NCI-H460 (cell line): ENCODE measurements around a stretch of chr3.

DNA sequence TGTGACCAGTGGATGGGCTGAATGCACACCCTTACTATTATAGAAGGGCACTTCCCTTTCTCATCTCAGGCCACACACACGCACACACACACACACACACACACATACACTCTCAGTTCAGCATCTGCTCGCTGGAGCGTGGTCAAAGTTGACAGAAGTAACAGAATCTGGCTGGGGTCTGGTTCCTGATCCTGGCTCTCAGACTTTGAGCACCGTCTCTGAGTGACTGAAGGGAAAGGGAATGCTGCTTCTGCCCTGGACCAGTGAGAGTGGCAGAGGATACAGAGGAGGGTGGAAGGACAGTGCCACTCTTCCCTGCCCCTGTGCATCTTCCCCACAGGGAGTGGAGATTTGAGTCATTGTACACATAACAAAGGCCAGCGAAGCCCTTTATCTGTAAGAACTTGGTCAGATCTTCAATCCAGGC lies 38.8 kb downstream of the PDIA5 start:
RAMPAGE:
- cytosol, long total RNA: no peak
- long total RNA: no peak
- nucleus, long total RNA: no peak

RAMPAGE:
- cytosol, long total RNA: no peak
- long total RNA: no peak
- nucleus, long total RNA: no peak
Observed at GRCh38 chr3:123228287-123229017, 26.7 kb downstream of the SEC22A start.

RAMPAGE:
- cytosol, long total RNA: no peak
- long total RNA: no peak
- nucleus, long total RNA: no peak
Observed at GRCh38 chr3:123387411-123388094, 61.3 kb downstream of the ADCY5 start.

DNA sequence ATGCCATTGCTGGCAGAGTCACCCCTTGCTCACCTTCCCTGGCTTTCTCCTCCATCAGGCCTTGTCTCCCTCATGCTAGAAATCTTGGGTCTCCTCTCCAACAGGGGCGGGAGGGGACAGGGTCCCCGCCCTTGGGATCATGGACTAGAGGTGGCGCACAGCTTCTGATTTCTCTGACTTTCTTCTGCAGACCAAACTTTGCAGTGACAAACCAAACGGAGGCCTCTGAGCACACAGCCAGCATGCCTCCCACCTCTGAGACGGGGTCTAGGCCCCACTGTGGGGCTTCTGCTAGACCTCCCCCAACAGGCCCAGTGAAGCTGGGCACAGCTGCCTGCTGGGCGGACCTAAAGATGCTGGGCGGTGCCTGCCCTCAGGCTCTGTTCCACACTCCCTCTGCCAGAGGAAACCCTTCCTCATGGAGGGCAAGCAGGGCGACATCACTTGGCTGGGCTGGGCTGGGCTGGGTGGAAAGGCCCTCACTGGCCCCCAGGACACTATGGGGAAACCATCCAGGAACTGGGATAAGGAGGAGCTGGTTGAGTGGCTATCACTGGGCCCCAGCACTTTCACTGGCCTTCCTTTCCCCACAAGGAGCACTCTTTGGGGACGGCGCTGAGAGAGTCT lies 97.9 kb upstream of the HACD2 start:
RAMPAGE:
- cytosol, long total RNA: no peak
- long total RNA: no peak
- nucleus, long total RNA: no peak

DNA sequence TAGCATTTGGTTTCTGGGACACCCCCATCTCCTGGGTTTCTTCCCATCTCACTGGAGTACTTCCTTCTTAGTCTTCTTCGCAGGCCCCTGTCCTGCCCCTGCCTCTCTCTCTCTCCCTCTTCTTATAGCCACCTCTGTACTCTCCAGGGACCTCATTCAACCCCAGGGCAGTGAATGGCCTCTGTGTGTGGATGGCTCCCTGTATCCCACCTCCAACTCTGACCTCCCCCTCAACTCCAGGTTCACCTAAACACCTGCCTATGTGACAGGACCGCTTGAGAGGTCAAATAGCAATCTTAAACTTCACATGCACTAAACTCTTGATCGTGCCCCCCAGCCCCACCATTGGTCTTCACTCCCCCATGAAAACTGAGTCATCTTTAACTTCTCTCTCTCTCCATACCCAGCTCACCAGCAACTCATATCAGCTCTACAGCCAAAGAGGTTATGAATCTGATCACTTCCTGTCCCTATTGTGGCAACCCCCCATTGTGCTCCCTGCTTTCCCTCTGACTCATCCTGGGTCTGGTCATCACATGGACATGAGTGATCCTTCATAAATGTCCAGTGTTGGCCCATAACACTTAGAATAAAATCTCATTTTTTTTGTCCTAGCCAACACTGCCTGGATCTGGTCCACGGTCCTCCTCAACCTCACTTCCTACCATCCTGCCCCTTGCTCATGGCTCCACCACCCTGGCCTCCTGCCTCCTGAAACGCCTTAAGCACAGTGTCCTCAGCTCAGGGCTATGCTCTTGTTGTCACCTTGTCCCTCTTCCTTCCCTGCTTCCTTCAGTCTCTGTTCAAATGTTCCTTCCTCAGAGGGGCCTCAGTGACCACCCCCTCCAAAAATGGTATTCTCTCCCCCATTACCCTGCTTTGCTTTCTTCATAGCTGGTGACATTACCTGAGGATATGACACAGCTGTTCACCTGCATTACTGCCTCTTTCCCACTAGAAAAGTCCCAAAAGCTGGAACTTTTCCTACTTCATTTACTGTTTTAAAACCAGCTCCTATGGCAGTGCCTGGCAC lies 103.5 kb upstream of the HACD2 start:
RAMPAGE:
- cytosol, long total RNA: no peak
- long total RNA: no peak
- nucleus, long total RNA: no peak

DNA sequence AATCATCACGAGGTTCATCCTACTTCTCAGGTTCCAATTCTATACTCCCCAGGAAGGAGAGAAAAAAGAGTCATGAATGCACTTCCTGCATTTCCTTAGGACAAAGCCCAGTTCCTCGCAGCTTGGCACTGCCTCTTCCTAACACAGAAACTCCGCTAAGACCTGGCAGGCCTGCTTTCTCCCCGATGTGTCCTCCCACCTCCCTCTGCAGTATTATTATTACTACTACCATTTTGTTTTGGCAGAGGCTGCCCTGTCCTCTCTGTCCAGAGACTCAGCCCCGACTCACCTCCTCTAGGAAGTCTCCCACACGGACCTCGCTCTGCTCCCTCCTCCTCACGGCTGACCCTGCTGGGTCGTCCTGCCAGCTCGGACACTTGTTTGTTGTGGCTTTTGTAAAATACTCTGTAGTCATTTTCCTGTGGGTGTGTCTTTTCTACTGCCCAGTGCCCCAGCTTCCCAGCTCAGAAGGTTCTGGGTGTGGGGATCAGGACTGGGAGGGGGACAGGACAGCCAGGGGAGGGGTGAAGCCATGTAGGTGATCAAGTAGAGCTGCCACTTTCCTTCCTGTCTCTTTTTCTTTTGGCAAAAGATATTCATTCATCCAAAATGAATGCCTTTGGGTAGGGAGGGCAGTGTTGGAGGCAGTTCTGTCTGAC lies 107.3 kb upstream of the HACD2 start:
RAMPAGE:
- cytosol, long total RNA: no peak
- long total RNA: no peak
- nucleus, long total RNA: no peak

DNA sequence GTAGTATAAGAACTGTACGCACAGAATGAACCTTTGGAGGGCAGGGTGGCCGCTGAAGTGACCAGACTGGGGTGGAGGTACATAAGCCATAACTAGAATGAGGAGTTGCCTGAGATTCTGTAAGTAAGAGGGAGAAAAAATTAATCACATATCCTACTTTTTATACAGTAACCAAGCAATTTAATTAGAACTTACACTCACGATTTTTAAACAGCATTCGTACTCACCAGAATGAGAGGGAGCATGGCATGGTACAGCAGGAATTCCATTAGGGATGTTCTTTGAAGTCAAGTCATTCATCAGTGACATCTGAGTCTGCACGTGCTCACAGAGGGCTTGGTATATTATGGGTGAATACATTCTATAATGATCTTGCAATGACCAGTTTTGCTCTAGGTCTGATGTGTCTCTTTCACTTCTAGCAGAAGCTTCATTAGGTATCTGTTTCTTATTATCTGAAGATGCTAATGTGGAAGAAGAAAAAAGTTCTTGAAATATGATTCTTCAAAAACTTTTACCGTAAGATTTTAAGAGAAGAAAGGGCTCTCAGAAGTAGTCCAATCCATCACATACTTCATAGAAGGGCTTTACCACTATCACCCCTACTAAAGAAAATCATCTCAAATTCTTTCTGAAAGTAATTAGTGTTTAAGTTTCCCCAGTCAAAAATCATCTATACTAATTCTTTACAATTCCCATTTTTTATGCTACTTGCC lies 12.2 kb downstream of the CCDC14 start:
RAMPAGE:
- cytosol, long total RNA: no peak
- long total RNA: no peak
- nucleus, long total RNA: no peak

DNA sequence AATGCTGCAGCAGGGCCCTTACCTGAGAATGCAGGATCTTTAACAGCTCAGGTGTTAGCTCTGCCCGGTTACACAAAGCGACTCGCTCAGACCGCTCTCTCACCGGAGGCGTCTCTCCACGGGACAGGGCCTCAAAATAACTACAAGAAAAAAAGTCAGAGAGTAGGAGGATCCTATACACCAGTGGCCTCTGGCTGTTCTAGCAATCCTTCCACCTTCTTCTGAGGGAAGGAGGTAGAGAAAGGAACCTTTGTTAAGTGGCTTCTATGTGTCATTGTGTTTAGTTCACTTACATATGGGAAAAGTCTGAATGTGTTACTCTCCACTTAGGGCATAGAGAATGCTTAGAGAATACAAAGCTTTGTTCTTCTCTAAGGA lies 15.1 kb downstream of the ROPN1 start:
RAMPAGE:
- cytosol, long total RNA: no peak
- long total RNA: no peak
- nucleus, long total RNA: no peak

RAMPAGE:
- cytosol, long total RNA: no peak
- long total RNA: no peak
- nucleus, long total RNA: no peak
Observed at GRCh38 chr3:124034741-124034864, 1.4 kb downstream of the KALRN start.

RAMPAGE:
- cytosol, long total RNA: no peak
- long total RNA: no peak
- nucleus, long total RNA: no peak
Observed at GRCh38 chr3:124094277-124094943, 61.2 kb downstream of the KALRN start.

RAMPAGE:
- cytosol, long total RNA: no peak
- long total RNA: no peak
- nucleus, long total RNA: no peak
Observed at GRCh38 chr3:124737379-124738283, 7.4 kb downstream of the UMPS start.

DNA sequence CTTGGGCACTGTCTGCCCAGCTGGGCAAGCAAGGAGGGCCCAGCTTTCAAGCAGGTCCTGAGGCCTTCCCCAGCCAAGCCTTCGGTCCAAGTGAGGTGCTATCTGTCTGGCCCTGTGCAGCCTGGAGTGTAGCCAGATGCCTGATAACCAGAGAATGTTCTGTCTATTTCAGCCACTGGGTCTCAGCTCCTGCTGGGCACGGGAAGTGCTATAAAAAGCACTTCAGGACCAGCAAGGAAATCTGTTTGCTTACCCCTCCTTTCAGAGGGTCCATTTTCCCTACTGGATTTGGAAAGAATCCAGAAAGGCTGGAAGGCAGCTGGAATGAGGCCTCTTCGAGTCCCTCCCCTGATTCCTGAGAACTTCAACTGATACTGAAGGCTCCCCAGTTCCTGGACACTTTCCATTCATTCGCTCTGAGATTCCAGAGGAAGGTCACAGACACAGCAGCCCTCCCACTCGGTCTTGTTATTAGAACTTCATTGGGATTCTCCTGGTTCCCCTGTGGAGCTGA lies 70.3 kb downstream of the UMPS start:
RAMPAGE:
- cytosol, long total RNA: no peak
- long total RNA: no peak
- nucleus, long total RNA: no peak

DNA sequence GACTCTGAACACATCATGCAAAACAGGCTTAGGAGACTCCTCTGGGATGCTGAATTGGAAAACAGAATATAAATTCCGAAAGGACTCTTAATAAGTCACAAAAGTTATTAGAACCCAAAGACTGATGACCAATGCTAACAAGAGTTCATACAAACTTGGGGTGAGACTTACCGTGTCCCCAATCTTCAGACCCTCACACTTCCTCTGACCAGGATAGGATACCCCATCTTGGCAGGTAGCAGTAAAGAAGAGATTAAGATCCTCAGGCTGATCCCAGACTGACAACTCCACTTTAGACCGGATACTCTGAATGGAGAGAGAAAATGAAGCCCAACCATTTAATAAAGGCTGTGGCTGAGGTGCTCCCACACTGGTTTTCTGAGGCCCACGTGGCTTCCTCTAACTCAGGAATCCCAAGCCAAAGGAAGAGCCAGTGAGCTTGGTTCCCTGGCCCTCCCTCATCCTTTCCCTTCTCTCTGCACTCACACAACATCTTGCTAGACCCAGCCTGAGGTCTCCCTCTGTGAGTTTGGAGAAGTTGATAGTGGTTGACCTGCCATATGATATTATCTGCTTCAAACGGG lies 78.2 kb downstream of the ITGB5 start:
RAMPAGE:
- cytosol, long total RNA: no peak
- long total RNA: no peak
- nucleus, long total RNA: no peak

DNA sequence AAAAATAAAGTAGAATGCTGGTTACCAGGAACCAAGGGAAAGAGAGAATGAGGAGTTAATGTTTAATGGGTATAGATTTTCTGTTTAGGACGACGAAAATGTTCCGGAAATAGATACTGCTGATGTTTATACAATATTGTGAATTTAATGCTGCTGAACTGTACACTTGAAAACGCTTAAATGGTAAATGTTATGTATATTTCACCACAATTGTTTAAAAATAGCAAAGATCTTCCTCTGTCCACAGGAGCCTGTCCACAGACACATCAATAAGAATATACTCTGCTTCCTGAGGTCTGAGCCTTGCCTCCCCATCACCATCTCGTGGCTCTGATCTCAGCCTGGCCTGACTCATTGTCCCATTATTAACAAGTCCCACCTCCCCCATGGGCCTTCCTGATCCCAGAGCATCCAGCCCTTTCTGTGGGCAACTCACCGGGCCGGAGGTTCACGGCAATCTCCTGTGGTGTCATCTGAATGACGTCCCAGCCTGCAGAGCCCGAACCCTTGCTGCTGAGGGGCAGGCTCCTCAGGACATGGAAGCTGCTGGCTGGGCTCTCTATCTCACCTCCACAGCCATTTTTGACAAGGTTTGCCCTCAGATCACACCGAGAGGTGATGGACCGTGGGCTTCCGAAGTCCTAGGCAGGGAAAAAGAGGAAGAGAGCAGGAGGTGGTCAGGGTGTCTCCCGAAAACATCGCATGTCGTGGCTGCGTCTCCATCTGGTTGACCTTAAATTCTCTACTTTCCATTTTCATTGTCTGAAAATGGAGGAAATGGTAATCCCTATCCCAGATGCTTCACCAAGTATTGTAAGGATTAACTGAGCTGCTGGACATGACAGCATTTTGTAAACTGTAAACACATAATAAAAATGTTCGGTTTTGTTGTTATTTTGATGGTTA lies 28.1 kb downstream of the ITGB5 start:
RAMPAGE:
- cytosol, long total RNA: no peak
- long total RNA: no peak
- nucleus, long total RNA: no peak

GRCh38 chr3:124912118-124912434 lies 22.5 kb downstream of the MUC13 start:
RAMPAGE:
- cytosol, long total RNA: no peak
- long total RNA: no peak
- nucleus, long total RNA: no peak

GRCh38 chr3:125024785-125025155 lies 31.0 kb downstream of the HEG1 start:
RAMPAGE:
- cytosol, long total RNA: no peak
- long total RNA: no peak
- nucleus, long total RNA: no peak

GRCh38 chr3:125039228-125039487 lies 16.6 kb downstream of the HEG1 start:
RAMPAGE:
- cytosol, long total RNA: no peak
- long total RNA: no peak
- nucleus, long total RNA: no peak

DNA sequence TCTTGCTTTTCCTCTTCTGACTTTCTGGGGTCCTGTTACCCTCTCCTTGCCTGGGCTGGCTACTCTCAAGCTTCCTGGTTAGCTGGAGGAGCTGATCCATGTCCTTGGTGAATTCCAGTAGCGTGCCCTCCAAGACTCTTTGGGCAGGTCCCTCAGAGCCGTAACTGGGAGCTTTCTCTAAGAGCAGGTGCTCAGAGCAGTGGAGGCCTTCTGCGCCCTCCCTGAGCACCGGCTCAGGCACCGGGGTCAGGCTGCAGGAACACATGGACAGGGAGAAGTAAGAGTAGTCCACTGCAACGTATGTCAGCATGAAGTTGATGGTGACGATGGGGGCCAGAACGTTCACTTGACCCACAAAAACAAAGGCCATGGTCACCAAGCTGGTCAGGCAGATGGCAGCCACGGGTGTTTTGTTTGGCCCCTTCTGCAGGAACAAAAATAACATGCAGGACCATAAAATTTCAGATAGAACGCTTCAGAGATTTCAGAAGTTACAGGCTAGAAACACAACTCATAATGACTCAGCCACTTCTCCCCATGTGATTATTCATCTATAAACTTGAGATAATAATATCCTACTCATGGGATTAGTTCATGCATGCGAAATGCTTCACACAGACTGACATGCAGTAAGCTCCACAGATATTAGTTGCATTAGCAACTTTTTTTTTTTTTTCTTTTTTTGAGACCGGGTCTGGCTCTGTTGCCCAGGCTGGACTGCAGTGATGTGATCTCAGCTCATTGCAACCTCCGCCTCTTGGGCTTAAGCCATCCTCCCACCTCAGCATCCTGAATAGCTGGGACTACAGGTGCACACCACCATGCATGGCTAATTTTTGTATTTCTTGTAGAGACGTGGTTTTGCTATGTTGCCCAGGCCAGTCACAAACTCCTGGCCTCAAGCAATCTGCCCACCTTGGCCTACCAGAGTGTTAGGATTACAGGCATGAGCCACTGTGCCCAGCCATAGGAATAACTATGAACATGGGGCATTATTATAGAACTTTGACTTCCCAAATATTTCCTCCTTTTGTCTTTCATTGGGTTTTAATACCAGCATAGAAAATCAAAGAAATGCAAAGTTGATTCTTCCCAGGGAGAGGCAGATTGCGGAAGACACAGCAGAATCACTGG lies 52.3 kb upstream of the HEG1 start:
RAMPAGE:
- cytosol, long total RNA: no peak
- long total RNA: no peak
- nucleus, long total RNA: no peak

GRCh38 chr3:125129460-125130023 lies 73.7 kb upstream of the HEG1 start:
RAMPAGE:
- cytosol, long total RNA: no peak
- long total RNA: no peak
- nucleus, long total RNA: no peak

DNA sequence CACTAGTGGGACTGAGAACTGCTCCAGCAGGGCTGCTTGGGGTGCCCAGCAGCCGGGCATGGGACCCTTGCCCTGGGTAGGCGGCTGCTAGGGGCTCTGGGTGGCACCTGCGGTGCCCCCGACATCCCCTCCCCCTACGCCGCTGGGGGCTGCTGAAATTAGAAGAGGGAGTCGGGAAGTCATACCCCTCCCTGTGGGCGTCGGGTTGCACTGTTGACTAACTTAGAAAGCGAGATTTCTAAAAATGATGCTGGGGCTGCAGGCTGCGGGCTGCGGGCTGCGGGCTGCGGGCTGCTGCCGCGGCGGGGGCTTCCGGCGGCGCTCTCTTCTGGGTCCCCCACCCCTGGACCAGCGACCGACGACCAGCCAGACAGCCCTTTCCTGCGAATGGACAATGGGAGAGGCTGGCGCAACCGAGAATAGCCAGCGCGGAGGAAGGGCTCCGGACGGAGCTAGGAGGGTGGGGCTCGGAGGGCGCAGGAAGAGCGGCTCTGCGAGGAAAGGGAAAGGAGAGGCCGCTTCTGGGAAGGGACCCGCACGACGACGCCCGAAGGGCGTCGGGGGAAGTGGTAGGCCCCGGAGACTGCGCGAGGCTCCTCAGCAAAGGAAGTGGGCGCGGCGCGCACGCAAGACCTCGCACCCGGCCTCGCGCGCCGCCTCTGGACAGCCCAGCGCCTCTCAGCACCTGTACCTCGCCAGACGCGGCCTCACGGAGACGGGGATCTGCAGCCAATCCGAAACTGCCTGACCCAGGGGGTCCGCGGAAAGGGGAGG lies 70.9 kb downstream of the SLC12A8 start:
RAMPAGE:
- cytosol, long total RNA: no peak
- long total RNA: no peak
- nucleus, long total RNA: no peak